ENCODE measurements around a stretch of chr2.

DNA sequence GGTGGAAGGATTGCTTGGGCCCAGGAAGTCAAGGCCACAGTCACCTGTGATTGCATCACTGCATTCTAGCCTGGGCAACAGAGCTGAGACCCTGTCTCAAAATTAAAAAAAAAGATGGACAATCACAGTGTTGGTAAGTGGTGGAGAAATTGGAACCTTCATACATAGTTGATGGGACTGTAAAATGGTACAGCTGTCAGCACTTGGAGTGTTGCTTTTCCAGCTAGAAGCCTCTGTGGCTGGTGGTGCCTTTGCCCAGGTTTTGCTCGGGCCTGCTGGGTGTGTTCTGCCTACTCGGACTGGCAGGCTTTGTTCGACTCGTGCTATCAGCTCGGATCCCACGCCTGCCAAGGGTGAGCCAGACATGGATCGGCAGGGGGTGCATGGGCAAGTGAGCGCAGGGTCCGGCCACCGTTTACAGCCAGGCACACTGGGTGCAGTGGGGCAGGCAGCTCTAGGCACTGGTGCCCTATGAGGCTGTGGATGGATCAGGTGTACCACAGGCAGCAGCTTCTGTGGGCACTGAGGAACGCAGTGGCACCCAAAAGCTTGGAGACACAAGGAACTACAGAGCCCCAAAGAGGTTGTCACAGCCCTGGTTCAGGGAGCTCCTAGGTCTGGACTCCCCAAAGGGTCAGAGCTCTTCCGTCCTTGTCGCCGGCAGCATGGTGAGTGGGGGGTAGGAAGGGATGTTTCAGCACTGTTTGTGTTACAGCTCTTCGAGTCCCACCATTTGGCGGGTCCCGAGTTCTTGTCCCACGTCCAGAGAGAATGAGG is 25.6 kb downstream of the MARCHF7 start:
- PRO-cap = no peak

DNA sequence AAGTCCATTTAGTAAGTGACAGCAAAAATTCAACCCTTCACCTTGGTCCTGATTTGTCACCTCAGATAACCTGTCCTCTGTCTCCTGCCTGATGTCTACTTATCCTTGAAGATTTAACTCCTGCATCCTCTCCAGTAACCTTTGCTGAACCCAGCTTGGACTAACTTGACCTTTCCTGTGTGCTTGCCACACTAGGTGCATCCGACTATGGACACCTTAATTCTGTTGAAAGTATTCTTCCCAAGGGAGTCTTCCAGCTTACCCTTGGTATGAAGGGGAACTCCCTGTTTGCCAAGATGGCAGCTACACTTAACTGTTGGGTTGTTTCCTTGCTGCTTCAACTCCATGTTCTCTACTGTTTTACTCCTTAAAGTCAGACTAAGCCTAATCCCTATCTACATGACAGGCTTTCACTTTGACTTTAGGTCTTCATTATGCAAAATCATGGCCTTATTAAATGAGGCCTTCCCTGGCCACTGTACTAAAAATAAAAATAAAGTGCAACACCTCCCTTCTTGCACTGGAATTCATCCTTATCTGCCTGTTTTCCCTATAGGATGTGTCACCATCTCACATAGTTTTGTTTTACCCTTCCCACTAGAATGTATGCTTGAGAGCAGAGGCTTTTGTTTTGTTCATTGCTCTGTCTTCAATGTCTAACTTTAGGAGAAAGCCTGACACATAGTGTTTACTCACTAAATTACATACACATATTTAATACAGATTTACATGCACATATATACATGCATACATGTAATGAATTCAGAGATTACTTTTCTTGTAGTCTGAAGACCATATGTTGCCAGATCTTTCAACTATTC is 23.2 kb downstream of the CD302 start:
- PRO-cap = no peak

GRCh38 chr2:159996708-159997669 is 65.4 kb downstream of the PLA2R1 start:
- PRO-cap = no peak

DNA sequence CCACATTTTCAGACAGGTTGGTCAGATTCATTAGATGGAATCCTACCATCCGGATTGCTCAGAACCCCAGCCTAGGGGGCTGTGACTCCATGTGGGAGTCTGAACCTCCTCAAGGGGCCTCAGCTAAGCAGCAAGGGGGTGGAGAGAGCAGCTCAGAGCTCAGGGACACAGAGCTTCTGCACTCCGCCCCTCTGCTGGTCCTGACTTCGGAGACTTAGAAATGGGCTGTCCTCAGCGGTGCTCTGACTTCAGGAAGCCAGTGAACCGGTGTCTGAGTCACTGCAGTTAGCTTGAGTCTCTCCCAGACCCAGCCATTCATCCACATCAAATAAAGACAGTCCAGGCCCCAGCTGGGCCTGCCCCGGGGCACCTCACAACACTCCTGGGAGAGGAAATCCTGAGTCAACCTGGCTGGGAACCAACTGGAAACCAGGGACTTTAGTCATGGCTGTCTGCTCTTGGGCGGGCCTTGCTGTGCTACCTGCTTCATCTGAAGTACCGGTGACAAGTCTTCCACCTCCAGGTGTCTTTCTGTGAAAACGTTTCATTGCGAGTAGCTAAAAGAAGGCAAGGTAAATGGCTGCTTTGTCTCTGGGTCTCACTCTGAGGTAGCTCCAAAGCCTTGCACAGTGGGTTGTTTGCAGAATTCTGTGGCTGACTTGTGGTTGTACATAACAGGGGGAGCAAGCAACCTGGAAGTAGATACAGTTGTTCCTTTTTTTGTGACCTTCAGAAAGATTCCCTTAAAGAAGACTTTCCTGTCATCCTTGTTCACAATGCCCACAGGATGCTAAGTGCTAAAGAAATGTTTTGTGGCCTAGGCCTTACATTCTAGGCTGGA is 5.5 kb upstream of the ITGB6 start:
- PRO-cap = no peak

DNA sequence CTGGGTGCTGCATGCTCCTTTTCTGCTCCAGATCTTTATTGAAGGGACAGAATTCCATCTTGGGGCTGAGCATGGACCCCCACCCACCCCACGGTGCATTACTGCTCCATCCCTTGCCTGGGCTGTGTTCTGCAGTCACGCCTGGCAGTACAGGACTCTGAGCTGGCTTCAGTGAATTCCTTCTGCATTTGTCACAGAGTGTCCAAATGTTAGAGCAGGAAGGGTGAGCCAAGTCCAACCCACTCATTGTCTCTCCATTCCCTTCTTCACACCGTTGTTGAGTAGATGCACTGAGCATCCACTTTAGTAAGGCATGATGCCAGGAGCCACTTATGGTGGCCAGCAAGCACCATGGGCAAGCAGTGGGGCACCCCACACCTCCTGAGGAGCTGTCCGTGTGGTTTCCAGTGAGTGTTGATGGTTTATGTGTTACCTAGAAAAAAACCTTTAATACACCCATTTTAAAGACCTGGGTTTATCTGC is 14.6 kb upstream of the ITGB6 start:
- PRO-cap = no peak

DNA sequence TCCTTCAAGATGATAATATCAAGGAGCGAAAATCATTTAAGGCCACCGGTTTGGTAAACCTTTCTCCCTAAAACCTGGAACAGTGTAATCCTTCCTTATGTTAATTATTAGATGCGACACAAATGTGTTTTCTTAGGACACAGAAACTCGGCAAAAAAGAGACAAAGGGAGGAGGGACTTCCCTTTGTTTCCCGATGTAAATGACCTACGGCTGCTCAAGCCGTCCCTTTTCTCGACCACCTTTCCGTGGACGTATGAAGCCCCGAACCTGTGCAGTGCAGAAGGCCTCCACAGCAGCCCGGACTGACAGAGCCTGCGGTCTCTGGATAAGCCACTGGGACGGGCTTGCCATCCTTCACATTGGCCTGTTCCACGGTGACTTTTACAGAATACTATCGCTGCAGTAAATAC is 85.1 kb downstream of the RBMS1 start:
- PRO-cap = no peak

GRCh38 chr2:160474111-160474468 is 19.5 kb downstream of the RBMS1 start:
- PRO-cap = no peak

DNA sequence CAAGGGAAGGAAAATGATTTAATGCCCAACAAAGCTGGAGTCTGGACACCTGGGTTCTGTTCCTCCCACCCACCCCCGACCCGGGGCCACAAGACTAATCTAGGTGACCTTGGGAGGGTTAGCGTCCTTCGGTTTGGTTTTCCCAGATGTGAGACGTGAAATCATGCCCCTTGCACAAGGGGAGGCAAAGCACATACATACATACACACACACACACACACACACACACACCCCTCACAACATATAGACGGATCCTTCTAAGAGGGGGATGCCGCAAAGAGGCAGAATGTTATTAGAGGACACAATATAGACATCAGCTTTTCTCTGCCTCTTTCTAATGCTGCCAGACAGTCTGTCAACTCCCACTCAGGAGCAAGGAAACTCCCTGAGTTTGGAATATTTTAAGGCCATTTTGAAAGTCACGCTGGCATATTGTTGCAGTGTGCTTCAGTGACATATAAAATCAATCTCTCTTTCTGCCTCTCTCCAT is 631 bp upstream of the RBMS1 start:
- PRO-cap = no peak

GRCh38 chr2:160695484-160696088 is 202.0 kb upstream of the RBMS1 start:
- PRO-cap = no peak

- PRO-cap = no peak
These were observed 203.6 kb upstream of the TANK start for GRCh38 chr2:160956611-160956992.

DNA sequence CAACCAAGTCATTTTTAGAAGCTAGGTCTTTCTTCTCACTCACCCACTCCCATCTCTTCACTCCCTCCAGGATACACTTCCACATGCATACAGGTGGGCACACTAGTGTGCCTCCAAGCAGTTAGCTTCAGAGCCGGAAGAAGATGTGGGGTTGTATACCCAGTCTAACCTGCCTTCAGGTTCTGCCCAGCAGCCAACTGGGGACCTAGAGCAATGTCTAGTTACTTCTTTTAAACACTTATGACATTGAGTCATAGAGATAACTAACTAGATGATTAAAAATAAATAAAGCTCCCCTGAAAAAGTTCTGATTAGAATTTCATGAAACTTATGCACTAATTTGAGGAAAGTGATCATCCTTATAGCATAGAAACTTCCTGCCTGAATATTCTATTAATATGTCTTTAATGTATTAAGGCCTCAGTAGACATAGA is 21.7 kb upstream of the TANK start:
- PRO-cap = no peak

GRCh38 chr2:161139102-161139447 is 21.2 kb upstream of the TANK start:
- PRO-cap = no peak

DNA sequence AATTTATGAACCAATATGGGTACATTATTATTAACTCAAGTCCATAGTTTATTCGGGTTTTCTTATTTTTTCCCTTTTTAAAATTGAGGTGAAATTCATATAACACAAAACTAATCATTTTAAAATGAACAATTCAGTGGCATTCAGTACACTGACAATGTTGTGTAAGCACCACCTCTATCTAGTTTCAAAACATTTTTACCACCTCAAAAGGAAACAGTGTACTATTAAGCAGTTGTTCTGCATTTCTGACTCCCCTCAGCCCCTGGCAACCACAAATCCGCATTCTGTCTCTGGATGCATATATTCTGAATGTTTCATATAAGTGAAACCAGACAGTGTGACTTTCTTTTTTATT is 19.3 kb upstream of the TANK start:
- PRO-cap = no peak

GRCh38 chr2:161165348-161166406 is 5.4 kb downstream of the TANK start:
- PRO-cap = no peak

- PRO-cap = no peak
These were observed 69.5 kb upstream of the PSMD14 start for GRCh38 chr2:161238438-161239479.

- PRO-cap = no peak
These were observed 168.3 kb downstream of the DPP4 start for GRCh38 chr2:161905546-161906214.

- PRO-cap = bidirectional peak, plus-strand start at chr2:162318319, minus-strand start at chr2:162318149
These were observed 677 bp downstream of the IFIH1 start for GRCh38 chr2:162317642-162318371.

DNA sequence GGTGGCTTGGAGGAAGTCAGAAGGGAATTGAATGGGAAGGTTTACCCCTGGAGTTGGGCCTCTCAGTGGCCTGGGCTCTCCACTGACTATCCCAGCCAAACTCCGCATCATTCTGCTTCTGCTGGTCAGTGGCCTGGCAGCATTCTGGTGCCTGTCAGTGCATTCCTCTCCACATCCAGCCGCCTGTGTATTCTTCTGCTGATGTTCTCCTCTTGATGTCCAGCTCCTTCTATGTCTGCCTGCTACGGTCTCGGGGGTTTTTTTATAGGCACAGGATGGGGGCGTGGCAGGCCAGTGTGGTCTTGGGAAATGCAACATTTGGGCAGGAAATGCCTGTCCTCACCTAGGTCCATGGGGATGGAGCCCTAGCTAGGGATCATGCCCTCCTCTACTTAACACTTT is 10.4 kb upstream of the IFIH1 start:
- PRO-cap = no peak

DNA sequence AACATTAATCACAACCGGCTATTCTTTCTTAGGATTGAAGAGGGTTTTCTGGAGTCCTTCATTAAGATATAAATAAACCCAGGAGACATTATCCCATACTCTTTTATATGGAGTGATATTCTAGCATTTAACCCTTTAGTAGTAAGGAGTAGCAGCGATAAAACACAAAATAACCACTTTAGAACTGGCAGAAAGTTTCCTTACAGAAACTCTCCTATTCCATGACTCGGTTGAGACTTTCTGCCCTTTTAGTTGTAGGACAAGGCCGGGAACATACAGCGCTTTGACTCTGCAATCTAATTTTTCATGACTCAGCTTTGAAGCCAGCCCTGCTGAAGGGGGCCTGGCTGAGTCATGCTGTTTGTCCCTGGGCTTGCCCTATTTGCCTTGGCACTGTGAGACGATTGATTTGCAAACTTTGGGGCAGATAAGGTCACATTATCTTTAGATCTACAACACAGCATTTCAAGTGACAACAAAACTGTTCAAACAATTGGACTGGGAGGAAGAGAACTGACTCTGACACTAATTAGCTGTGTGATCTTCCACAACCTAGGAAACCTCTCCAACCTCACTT is 238.4 kb downstream of the GCA start:
- PRO-cap = no peak

DNA sequence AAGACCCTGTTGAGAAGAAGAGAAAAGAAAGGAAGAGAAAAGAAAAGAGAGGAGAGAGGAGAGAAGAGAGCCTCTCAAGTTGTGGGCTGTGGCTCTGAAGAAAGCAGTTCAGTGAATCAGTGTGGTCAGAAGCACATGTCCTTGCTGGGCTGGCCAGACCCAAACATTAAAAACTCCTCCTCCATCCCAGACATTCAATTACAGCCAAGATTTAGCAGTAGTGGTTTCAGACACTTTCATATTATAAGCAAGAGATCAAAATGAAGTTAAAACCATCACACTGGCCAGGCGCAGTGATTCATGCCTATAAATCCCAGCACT is 58.3 kb downstream of the COBLL1 start:
- PRO-cap = no peak